Measurements from ENCODE around the genes SDK2, GPR142, CD300A and FADS6.

DNA sequence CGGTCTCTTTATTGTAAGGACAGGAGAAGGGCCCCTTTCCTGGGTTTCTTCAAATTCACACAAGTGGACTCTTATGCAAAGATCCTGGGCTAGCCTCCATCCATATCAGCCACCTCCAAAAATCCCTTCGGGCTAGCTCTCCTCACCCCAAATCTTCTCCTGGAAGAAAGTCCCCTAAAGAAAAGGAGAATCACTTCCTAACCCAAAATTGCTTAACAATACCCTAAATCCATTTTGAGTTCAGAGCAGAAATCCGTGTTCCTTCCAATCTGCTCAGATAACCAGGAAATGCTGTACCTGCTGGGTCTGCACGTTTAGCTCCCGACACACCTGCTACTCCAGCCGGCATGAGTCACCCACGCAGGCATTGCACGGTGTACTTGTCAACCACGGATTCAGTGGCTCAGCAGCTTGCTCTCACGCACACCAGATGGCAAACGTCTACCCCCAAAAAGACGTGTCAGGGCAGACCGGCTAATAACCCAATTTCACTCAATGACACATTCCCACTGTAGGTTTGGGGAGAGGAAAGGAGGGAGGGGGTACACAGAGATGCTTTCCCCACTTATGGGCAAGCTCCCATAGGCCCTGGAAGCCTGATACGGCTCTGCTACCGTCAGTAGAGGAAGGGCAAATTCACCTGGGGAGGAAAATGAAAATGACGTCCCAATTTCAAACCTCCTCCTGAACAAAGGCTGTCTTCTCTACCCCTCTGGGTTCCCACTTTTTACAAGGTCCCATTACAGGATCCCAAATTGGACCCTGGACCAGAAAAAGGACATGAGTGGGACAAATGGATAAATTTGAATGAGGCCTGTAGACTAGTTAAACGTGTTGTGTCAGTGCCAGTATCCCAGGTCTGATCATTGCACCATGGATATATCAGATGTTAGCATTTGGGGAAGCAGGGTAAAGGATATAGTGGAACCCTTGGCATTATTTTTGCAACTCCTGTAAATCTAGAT is 468.2 kb downstream of the SOX9 start:
- RRBS, result no CpG with 5 or more reads among the region's 17 CpGs

- RRBS, result no CpG with 5 or more reads among the region's 20 CpGs
These were observed 460.2 kb downstream of the SLC39A11 start for GRCh38 chr17:72632059-72632916.

- RRBS, result no CpG with 5 or more reads among the region's 11 CpGs
These were observed 206.4 kb downstream of the SLC39A11 start for GRCh38 chr17:72885839-72886720.

DNA sequence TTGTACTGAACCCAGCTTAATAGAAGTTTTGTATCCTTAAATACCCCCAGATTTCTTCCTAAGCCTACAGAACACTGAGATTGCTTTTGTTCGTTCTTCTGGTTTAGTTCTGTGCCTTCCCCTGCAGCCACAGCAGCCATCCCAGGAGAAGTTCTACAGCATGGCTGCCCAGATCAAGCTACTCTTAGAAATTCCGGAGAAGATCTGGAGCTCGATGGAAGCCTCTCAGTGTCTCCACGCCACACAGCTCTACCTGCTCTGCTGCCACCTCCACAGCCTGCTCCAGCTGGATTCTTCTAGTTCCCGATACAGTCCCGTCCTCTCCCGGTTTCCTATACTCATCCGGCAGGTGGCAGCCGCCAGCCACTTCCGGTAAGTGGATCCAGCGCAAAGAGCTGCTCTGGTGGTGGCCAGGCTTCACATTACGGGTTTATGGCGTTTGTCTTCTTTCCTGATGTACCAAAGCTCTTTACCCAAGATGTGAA is 3.6 kb downstream of the COG1 start:
- RRBS, result no CpG with 5 or more reads among the region's 13 CpGs

GRCh38 chr17:73203187-73203913 is 10.5 kb downstream of the COG1 start:
- RRBS, result no CpG with 5 or more reads among the region's 8 CpGs

GRCh38 chr17:73227835-73228294 is 4.3 kb downstream of the FAM104A start:
- RRBS, result no CpG with 5 or more reads among the region's 8 CpGs

GRCh38 chr17:73281846-73282494 is 20.3 kb upstream of the CPSF4L start:
- RRBS, result no CpG with 5 or more reads among the region's 10 CpGs

DNA sequence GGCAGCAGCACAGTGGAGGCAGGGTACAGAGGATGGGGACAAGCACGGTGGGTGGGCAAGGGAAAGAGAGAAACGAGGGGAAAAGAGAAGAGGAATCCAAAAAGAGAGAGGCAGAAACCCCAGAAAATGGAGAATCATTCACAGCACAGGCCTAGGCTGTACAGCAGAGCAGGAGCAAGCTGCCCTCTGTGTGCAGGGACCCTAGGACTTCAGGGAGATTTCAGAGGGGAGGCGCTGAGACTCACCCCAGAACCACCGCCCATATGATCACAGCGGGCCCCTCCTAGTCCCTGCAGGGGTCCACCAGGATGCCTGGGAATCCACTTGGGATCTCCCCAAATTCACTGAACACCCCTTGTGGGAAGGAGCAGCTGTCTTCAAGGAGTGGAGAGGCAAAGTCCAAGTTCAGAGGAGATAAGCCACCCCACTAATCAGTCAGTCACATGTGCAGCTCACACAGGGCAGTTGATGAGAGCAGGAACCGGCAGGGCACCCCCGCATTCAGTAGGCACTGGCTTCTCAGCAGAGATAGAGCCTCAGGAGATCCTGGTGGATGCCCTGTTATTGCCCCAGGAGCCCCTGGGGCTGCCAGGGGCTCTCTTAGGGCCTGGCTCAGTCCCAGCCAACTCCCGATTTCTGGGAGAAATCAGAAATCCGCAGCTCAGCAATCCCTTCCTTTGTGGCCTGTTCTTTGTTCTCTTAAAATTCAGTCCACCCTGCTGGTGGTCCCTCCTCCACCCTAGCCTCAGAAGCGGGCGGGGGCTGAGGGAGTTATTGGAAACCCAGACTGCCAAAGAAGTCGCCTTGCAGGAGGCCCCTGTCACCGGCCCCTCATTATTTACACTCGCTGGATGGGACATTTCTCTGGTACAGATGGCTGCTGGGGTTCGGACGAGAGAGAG is 2.0 kb downstream of the CDC42EP4 start:
- RRBS, result no CpG with 5 or more reads among the region's 16 CpGs

DNA sequence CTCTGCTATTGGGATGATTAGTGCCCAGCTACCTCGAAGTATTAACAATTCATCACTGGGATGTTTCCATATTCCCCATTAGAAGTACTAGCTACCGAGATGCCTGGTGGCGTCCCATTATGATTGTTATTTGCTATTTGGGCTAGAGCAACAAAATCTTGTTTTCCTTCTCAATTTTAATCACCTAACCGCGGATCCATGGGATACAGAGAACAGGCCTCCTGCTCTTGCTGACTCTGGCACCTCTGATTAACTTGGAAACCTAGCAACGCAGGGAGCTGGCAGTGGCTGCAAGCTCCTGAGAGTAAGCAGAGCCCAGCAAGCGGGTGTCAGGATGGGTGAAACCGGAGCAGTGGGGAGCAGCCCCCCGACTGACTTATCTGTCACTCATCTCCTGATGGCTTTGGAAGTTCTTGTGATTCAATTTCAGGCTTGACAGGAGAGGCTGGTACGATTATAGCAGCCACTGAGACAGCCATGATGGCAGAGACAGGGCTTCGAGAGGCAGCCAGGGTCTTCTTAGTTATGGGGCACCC is 45.5 kb upstream of the CDC42EP4 start:
- RRBS, result no CpG with 5 or more reads among the region's 11 CpGs

DNA sequence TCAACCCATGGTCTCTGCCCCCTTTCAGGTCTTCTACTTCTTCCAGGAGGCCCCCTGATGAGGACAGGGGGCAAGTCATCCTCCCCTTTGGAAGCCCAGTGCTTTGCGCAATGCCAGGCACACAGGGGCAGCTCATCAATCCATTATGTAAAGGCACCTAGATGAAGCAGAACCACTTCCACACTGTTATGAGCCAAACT is 90.2 kb downstream of the SDK2 start:
- RRBS, result no CpG with 5 or more reads among the region's 1 CpG

GRCh38 chr17:73644157-73645097 is at the start of gene SDK2:
TSS of gene SDK2 (minus strand) at chr17:73644445.
- RRBS, result 3% methylated on average over 29 of the region's 116 CpGs

GRCh38 chr17:73957055-73957457 is 246.4 kb upstream of the RPL38 start:
- RRBS, result no CpG with 5 or more reads among the region's 7 CpGs

GRCh38 chr17:74234415-74234940 is 21.1 kb downstream of the TTYH2 start:
- RRBS, result no CpG with 5 or more reads among the region's 1 CpG

DNA sequence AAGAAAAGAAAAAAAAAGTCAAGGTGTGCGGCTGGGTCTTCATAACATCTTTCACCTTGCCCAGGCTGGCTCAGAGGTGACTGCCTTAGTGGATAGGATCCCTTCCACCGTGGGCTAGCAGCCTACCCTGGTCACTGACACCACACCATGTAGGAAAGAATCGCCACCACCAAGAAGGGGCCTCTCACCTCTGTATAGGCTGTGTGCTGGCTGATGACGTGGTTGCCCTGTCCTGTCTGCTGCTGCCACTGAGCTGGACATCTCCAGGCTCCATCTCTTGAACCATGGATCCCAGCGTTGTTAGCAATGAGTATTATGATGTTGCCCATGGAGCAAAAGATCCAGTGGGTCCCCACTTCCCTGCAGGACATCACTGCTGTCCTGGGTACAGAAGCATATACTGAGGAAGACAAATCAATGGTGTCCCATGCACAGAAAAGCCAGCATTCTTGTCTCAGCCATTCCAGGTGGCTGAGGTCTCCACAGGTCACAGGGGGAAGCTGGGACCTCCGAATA is at the start of gene GPR142:
TSS of gene GPR142 (plus strand) at position 307 of the 516 bp plus-strand sequence.
- RRBS, result no CpG with 5 or more reads among the region's 6 CpGs

GRCh38 chr17:74430061-74430389 is 1.9 kb upstream of the GPRC5C start:
- RRBS, result no CpG with 5 or more reads among the region's 9 CpGs

DNA sequence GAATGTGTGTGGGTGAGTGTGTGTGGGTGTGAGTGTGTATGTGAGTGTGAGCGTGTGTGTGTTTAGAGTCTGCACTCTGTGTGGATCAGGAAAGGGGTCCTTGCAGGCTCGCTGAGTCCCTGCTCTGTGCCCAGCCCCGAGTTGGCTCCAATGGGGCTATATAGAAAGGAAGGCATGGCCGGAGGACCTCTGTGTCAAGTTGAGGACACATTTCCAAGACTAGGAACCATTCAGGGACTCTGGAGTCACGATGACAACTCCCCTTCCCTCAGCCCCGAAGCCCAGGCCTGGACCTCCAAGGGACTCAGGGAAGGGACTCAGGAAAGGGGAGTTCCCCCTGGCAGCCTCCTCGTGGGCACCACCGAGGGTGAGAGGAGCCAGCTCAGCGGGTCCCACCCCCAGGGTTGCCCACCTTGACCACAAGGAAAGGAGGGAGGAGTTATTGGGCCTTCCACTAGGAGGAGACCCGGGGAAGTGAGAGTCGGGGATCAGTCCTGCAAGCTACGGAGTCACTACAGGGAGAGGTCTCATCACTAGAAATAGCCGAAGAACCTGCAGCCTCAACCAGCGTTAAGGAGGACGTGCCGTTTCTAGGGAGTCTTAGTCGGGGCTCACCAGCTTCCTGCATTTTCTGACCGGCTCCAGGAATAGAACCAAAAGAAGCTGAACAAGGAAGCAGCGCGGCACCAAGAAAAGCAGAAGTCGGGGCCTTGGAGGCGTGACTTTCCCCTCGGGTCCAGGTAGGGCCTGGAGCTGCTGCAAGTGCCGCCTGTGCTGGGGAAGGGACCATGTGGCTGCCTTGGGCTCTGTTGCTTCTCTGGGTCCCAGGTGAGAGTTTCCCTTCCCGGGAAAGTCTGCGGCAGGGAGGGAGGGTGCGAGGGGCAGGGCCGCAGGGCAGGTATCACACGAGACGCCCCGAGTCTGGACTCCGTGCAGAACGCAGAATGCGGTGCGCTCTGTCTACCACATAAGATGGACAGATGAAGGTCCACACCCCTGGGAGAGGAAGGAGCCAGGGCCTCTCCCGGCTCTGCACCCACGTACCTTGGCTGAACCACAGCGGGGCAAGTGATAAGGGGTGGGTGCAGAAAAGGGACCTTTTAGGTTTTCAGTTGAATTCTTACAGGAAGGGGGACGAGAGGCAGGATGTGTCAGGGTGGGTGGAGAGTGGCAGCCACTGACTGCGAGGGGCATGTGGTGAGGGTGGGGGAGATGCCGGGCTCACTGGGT is at the start of gene CD300A:
TSS of gene CD300A (plus strand) at position 719 of the 1,230 bp plus-strand sequence.
- RRBS, result 25% methylated on average over 1 of the region's 41 CpGs

- RRBS, result 10% methylated on average over 11 of the region's 58 CpGs
These were observed 41.6 kb downstream of the CD300LF start for GRCh38 chr17:74670941-74671711.

- RRBS, result no CpG with 5 or more reads among the region's 5 CpGs
These were observed 35.2 kb downstream of the CD300LF start for GRCh38 chr17:74677470-74677929.

DNA sequence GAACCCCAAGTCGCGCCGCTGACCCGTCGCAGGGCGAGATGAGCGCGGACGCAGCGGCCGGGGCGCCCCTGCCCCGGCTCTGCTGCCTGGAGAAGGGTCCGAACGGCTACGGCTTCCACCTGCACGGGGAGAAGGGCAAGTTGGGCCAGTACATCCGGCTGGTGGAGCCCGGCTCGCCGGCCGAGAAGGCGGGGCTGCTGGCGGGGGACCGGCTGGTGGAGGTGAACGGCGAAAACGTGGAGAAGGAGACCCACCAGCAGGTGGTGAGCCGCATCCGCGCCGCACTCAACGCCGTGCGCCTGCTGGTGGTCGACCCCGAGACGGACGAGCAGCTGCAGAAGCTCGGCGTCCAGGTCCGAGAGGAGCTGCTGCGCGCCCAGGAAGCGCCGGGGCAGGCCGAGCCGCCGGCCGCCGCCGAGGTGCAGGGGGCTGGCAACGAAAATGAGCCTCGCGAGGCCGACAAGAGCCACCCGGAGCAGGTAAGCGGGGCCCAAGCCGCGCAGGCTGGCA is 436 bp downstream of the NHERF1 start:
- RRBS, result 3% methylated on average over 25 of the region's 60 CpGs

DNA sequence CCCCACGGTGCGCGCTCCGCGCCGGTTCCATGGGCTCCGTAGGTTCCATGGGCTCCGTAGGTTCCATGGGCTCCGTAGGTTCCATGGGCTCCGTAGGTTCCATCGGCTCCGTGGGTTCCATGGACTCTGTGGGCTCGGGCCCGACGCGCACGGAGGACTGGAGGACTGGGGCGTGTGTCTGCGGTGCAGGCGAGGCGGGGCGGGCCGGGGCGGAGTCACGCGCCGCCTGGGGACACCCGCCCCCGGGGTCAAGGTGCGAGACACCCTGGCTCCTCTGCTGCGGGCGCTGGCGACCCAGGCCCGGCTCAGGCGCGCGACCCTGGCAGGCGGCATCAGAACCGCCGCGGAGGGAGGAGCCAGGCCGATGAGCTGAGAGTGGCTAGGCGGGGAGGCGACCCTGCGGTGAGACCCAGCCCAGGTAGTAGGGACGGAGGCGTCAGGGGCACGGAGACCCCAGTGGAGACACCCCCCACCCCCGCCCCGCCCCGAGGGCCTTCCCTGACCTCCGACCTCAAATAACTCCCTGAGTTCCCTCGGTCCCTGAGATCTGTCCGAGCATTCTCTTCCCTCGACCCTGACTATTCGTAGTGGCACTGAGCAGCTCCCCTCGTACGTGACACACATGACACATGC is at the start of gene FADS6:
TSS of gene FADS6 (minus strand) at position 159 of the 633 bp plus-strand sequence.
- RRBS, result 3% methylated on average over 12 of the region's 58 CpGs